Epidermal melanocyte (primary cell): ENCODE results near the gene ARHGAP12.

DNA sequence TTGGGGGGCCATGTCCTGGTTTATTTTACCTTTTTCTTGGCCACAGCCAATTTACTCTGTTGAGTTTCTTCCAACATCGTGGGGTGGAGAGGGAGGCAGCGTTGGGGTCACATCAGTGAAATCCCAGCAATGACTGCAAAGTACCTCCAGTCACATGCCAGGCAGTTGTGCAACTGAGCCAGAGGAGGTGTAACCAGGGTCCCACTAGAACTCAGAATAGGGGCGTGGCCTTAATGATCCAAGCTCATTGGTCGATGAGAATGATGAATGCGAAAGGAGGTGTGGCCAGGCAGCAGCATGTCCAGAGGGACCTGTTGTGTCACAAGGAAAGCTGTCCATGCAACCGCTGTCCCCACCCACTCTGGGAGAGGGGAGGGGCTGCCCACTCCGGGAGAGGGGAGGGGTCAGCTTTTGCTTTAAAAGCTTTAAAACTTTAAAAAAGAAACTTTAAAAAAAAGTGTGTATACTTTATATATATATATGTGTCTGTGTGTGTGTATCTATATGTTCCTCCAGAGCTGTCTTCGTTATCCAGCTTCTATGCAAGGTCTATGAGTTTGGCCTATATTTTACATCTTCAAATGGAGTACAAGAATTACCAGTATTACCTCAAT lies 25.3 kb upstream of the MTPAP start:
- RRBS: no CpG with 5 or more reads among the region's 8 CpGs

- RRBS: 3% methylated on average over 16 of the region's 18 CpGs
Observed at GRCh38 chr10:30434238-30434384, 127 bp downstream of the MAP3K8 start.

DNA sequence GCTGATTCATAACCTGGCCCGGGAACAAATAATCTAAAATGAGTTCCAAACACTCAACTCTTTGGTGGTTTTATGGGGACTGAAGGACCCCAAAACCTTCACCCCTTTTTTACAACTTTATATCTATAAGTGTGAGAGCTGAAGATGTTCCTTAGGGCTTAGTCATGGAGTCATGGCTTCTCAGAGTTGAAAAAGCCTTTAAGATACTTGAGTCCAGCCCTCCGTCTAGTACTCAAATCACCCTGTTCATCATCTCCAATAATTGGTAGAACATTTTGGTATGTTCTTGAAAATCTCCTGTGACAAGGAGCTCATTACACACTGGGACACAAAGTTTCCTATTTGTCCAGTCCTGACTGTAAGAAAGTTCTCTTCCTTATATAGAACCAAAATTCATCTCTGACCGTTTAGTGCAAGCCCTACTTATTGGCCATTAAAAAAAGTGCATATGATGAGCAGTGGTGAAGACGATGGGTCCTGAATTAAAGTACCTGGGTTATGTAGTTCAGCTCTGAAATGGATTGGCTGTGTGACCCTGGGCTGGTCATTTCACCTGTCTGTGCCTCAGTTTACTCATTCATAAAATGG lies 8.8 kb downstream of the MAP3K8 start:
- RRBS: no CpG with 5 or more reads among the region's 4 CpGs

GRCh38 chr10:30494247-30494647 lies 60.3 kb downstream of the MAP3K8 start:
- RRBS: no CpG with 5 or more reads among the region's 3 CpGs

GRCh38 chr10:30527509-30528081 lies 93.6 kb downstream of the MAP3K8 start:
- RRBS: no CpG with 5 or more reads among the region's 7 CpGs

DNA sequence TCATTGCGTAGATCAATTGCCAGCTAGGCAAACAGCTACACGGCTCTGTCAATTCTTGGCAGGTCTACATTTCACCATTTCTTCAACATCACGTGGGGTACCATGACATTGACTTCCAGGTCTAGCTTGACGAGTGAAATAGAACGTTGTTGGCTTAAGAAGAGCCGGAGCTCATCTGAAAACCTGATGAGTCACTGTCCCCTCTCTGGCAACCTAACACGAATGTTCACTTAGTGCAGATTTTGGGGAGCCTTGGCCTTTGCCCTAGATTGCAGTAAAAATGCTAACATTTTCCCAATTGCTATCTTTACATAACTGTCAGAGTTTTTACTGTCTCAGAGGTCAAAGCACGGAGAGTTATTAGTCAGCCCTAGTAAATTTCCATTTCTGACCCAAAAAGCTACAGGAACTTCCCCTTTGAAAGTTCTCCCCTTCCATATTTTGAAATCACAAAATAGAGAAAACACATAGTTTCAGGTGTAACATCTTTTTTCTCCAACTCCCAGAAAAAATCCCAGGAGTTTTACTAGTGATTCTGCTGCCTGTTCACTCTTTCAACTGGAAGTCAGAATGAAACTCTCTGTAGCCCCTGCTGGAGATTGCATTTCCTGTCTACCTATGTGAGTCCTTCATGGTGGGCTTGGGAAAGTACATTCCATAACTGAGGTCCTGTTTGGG lies 87.0 kb downstream of the LYZL2 start:
- RRBS: no CpG with 5 or more reads among the region's 8 CpGs

DNA sequence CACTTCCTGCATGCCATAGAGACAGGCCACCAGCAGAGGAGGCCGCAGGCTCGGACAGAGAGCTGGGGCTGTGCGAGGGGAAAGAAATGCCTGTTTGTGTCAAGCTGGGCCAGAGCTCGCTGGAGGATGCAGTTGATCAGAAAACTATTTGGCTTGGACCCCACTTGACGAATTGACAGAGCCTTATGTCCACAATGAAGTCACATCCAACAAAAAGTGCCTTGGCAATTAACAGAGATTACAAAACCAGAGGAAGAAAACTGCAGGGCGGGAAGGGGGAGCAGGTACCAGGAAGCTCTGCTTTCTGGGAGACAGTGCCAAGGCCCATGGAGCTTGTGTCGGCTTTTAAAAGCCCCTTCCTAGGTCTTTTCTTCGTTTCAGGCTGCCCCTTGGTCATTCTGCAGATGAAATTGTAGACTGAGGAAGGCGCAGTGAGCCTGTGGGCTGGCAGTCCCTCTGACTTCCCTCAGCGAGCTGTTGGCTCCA lies 122.5 kb upstream of the LYZL2 start:
- RRBS: no CpG with 5 or more reads among the region's 10 CpGs

DNA sequence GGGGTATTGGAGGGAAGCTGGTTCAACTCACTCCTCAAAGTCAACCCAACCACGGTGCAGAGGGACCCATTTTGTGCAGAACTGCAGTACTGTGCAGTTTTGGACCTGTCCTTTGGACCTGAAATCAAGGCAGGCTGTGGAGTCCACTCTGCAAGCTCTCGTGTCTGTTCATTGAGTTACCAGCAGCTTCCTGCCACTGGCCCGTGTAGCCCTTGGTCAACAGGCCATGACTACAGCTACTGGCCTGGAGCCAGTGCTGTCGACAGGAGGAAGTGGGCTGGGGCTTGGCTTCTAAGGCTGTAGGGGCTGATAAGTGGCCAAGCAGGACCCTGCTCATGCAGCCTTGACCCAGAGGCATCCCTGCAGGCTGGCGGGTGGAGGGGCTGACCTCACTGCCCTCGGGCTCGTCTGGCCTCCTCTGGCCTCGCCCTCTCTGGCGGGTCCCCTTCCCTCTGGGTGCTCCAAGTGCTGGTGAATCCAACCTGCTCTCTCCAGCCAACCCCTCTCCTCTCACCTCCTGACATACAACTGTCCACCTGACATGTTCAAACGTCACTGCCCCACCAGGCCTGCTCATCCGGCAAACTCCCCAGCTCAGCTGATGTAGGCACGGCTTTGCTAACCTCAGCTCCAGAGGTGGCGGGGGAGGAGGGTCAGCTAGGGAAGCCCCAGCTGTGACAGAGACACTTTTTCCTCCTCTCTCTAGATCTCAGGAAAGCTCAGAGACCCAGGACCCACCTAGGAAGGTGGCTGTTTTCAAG lies 188.5 kb upstream of the LYZL2 start:
- RRBS: no CpG with 5 or more reads among the region's 13 CpGs

DNA sequence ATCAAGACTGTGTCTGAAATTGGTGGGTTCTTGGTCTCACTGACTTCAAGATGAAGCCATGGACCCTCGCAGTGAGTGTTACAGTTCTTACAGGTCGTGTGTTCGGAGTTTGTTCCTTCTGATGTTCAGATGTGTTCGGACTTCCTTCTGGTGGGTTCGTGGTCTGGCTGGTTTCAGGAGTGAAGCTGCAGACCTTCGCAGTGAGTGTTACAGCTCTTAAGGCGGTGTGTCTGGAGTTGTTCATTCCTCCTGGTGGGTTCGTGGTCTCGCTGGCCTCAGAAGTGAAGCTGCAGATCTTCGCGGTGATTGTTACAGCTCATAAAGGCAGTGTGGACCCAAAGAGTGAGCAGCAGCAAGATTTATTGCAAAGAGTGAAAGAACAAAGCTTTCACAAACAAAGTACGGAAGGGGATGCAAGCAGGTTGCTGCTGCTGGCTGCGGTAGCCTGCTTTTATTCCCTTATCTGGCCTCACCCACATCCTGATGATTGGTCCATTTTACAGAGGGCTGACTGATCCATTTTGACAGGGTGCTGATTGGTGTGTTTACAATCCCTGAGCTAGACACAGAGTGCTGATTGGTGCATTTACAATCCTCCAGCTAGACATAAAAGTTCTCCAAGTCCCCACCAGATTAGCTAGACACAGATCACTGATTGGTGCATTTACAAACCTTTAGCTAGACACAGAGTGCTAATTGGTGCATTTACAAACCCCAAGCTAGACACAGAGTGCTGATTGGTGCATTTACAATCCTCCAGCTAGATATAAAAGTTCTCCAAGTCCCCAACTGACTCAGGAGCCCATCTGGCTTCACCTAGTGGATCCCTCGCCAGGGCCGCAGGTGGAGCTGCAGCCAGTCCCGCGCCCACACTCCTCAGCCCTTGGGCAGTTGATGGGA lies 102.2 kb downstream of the ZNF438 start:
- RRBS: no CpG with 5 or more reads among the region's 17 CpGs

- RRBS: no CpG with 5 or more reads among the region's 1 CpG
Observed at GRCh38 chr10:31007629-31008171, 24.0 kb downstream of the ZNF438 start.

- RRBS: no CpG with 5 or more reads among the region's 13 CpGs
Observed at GRCh38 chr10:31363943-31364371, 44.9 kb downstream of the ZEB1 start.

- RRBS: no CpG with 5 or more reads among the region's 2 CpGs
Observed at GRCh38 chr10:31401622-31402455, 82.8 kb downstream of the ZEB1 start.

DNA sequence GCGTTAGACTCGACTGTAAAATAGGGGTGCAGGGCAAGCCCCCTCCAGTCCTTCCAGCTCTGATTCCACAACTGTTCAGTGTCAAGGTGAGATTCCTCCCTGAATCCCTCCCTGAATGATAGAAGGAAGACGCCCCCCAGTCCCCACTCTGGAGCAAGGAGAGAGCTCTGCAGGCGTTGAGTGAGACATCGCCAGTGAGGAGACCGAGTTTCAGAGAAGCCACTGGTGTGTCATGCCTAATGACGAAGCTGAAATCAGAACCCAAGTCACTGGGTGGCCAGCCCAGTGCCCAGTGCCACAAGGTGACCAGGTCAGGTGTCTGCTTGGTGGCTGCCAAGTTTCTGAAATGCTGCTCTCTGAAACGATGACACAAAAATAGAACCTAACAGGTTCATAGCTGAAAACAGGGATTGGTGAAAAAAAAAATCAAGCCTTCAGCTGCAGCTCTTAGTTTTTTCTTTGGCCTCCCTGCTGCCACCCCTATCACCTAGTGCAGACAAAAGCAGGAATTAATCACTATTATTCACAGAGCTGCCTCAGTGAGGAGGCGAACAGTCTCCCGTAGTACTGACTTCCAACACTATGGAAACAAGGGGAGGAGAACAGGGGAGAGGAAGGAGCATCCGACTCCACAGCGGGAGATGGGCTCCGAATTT lies 153.6 kb downstream of the ARHGAP12 start:
- RRBS: no CpG with 5 or more reads among the region's 13 CpGs

DNA sequence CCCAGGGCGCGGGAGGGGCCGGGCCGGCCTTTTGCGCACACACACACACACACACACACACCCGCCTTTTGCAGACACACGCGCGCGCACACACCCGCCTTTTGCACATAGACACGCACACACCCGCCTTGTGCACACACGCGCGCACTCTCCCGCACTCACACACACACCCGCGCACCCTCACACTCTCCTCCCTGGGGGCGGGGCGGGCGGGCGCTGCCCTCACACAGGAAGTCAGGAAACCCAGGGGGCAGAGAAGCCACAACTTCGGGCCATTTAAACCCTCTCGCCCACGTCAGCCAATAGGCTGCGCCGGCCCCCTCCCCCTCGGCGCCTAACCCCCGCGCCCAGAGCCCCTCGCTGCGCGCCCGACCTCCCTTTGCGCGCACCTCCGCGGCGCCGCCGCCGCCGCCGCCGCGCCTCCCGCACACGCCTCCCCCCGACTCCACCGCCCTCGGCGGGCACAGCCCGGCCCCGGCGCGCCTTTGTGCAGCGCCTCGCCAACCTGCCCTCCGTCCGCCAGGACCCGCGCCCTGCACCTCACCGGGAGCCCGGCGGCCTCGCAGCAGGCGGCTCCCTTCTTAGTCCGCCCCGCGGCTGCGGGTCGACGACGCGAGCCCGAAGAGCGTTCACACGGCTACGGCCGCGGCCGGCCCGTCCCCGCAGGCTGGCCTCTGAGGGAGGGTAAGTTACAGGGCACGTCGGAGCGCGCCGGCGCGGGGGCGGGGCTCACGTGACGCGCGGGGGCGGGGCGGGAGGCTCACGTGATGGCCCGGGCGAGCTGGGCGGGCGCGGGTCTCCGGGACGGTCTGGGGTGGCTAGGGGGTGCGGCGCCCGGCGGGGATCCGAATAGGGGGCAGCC lies at the start of gene ARHGAP12:
TSS of gene ARHGAP12 (minus strand) at position 693 of the 862 bp plus-strand sequence.
- RRBS: 3% methylated on average over 39 of the region's 113 CpGs

- RRBS: no CpG with 5 or more reads among the region's 9 CpGs
Observed at GRCh38 chr10:31930157-31930820, 1.7 kb upstream of the ARHGAP12 start.

- RRBS: no CpG with 5 or more reads among the region's 4 CpGs
Observed at GRCh38 chr10:32051815-32052361, 4.3 kb downstream of the KIF5B start.

DNA sequence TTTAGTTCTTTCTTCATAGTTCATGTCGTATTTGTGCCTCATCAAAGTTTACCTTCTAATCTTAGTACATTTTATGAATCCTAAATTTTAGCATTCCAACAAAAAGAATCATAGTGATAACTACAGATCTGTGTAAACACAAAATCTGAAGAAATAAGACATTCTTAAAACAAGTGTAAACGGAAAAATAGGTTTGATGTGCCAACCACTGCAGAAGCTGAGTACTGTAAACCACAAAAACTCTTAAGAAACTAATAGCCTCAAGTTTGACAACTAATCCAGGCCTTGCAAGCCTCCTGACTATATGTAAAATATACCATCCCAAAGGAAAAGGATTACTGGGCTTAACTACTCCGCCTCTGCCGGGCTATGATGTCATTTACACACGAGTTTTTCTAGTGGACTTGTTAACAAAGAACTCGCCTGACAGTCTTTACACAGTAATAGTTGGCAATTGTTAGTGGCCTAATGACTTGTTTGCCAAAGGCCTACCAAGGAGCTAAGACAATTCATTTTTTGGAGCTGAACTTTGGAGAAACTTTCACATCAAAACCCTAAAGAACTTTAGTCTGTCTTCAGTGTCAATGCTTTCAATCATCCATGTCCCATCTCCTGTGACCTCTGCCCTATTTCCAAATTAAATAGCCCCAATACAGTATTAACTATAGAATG lies 2.1 kb downstream of the KIF5B start:
- RRBS: no CpG with 5 or more reads among the region's 6 CpGs

GRCh38 chr10:32379322-32379948 lies 32.5 kb upstream of the EPC1 start:
- RRBS: no CpG with 5 or more reads among the region's 10 CpGs

GRCh38 chr10:32937800-32938460 lies 20.1 kb downstream of the ITGB1 start:
- RRBS: no CpG with 5 or more reads among the region's 5 CpGs